Camera-type eye (tissue), 1 donor: Measurements from ENCODE around the genes CCT8L2 and MICAL3.

- RAMPAGE, long total RNA = no peak
These were observed 3554.1 kb upstream of the OR11H1 start for GRCh38 chr22:11973827-11974407.

DNA sequence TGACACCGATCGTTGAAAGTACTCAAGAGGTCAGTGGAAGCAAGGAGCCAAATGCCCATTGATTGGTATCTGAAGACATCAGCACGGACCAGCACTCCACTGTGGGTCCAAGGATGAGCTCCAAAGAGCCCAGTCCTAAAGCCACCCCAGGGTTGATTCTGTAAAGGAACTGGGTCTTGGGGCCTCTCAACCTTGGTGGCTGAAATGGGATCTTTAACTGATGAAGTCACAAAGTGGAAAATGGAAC, at the start of gene CCT8L2:
CCT8L2 (minus strand) TSS at position 191 of the 247 bp plus-strand sequence.
- RAMPAGE, long total RNA = no peak

DNA sequence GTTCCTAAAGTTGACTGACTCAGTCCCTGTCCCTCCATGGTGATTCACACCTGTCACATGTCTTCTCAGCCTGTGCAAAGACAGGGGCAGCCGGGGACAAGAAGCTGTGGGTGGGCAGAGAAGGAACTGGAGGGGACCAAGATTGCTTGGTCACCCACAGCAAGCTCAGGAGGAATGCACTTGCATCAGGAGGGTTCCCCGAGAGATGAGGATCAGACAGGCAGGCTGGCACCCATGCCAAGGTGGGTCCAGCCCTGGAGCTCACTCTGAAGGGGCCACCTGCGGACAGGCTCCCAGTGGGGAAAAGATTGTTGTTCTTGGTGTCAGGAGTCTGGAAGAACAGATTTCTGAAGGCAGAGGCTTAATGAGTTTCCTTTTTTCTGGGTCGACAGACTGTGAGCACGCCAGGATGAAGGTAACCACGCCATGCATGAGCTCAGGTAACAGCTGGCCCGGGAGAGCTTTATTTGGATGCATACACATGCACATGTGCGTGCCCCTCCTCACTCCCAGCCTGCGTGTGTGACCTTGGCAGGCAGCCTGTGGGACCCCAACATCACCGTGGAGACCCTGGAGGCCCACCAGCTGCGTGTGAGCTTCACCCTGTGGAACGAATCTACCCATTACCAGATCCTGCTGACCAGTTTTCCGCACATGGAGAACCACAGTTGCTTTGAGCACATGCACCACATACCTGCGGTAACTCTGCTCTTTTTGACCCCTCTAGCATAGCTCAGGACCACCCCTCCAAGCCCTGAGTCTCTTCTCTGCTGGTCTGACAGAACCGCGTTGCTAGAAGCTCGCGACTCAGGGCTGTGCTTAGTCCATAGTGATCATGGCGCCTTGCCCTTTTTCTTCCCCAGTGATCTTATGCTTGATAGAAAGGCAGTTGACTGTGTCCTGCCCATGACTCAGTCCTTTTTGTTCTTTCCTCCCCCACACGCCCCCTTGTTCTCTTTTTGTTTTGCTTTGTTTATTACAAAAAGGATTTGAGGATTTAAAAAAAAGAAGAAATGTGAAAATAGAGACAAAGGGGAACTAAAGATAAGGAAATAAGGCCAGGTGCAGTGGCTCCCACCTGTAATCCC, 17.1 kb downstream of the IL17RA start:
- RAMPAGE, long total RNA = no peak

DNA sequence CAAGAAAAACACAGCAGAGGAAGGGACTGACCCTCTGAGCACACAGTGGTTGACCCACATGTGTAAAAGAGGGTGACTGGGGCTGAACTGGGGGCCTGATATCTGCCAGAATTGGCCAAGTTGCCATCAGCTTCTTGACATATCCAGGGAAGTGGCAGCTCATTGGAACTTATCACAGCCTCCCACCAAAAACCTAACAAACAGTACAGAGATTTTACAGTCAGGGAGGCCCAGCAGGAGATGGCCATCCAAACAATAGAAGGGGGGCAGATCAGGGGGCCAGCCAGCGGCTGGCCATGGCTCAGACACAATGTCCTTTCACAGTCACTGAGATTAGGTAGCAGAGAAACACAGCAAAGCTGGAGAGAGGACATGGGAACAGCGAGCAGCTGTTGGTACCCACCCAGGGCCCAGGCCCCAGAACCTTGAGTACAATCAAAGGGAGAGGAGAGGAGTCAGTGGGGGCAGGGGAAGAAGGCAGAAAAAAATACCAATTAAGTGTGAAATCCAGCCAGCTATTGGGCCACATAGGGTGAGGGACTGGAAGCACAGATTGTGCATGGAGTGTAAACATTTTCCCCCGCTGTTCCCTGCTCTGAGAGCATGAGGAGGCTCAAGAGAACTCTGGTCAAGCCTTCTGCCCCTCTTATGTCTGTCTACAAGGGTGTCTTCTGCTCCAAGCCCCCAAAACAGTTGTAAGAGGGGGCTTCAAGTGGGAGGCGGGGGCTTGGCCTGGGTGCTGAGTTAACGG, 4.2 kb downstream of the TMEM121B start:
- RAMPAGE, long total RNA = no peak

DNA sequence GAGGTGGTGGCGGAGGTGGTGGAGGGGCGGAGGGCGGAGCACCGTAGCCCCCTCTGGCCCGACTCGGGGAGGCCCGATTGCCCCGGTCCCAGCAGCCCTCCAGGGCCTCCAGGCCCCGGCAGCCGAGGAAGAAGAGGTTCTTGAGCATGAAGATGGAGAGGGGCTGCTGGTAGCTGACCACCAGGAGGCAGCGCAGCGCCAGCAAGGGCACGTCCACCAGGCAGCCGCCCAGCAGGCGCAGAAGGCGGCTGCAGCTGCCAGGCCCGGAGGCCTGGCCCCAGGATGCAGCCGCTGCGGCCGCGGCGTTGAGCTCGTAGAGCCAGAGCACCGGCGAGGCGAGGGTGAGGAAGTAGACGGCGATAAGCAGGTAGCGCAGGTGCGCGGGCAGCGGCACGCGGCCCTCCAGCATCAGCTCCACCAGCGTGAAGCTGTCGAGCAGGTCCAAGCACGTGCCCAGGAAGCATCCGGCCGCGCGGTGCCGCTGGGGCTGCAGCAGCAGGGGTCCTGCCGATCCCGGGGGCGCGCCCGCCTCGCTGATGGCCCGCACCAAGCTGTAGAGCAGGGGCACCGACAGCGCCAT, 1.6 kb downstream of the TMEM121B start:
- RAMPAGE, long total RNA = no peak

DNA sequence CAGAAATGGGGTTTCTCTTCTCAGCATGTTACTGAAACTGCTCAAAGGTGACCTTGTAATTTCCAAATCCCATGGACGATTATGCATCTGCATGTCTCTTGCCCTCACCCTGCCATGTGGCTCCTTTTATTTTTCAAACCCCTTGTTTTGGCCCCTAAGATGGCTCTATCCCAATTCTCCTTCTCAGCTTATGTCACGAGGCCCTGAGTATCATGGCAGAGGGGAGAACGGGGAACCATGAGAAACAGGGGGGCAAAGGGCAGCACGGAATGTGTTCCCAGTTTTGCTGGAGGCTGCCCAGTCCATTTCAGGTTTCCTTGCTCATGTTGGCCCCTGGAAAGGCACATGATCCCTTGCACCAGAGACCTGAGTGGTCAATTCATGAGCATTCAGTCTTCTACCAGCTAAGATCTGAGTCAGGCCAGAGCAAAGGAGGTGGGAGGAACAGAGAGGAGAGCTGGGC, 16.1 kb downstream of the ADA2 start:
- RAMPAGE, long total RNA = no peak

DNA sequence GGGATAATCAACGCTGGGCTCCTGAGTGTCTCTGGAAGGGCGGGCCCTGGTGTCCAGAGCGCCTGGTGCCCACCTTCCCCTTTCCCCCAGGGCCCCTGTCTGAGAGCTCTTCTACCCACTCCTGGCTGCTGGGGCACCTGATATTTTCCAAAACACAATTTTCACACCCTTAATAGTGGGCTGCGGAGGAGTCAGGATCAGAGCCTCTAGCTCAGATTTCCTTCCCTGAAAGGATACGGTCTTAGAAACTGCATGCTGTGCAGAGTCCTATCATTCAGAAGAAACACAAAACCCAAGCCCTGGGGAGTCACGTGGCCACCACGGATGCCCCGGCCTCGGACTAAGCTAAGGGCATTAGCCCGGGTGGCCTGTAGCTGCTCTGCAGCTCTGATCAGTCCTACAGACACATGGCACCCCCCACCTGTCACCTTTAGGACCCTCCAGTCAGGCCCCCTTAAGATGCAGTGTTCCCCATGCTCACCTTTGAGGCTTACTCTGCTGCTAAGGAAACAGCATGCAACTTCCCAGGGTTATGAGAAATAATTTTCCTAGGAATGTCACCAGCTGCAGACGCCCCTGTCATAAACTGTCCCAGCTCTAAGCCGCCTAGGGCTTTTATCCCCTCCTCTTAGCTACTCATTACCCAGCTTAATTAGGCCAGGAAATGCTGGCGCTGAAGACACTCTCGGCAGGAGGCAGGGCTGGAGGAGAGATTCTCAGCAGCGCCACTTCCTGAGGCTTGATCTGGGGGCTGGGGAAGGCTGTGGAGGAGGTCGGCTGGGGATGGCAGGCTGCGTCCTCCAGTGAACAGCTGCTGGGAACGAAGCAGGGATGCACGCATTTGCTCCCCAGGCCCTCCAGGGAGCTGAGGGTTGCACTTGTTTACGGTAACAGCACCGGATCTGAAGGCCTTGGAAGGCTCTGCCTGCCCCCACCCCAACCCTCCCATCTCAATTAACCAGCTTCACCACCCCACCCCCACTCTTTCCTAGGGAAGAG, 47.1 kb upstream of the ADA2 start:
- RAMPAGE, long total RNA = no peak

GRCh38 chr22:17269597-17270466, 50.6 kb upstream of the ADA2 start:
- RAMPAGE, long total RNA = no peak

GRCh38 chr22:17443382-17444648, 74.6 kb downstream of the CECR2 start:
- RAMPAGE, long total RNA = no peak

- RAMPAGE, long total RNA = no peak
These were observed 63.6 kb downstream of the BCL2L13 start for GRCh38 chr22:17701953-17702676.

GRCh38 chr22:17732374-17733293, 41.6 kb downstream of the BID start:
- RAMPAGE, long total RNA = no peak

DNA sequence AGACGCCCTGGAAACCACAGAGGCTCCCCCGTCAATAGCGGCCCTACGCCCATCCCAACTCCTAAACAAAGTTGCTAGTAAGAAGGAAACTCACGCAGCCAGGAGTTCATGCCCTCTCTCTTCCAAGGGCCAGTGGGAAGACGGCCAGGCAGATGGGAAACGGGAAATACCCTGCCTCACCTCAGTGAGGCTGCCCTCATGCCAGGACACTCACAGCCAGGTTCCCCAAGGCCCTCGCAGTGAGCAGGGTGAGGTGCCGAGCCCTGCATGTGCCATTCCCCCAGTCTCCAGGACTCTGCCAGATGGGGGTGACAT, 20.7 kb downstream of the BID start:
- RAMPAGE, long total RNA = no peak

DNA sequence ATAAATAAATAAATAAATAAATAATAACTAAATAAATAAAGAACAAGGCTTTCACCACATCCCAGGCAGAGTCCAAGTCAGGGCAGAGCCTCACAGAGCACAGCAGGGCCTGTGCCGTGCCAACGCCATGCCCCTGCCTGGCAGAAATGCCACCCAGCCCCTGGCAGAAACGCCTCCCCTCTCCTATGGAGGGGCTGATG, 5.3 kb downstream of the BID start:
- RAMPAGE, long total RNA = no peak

DNA sequence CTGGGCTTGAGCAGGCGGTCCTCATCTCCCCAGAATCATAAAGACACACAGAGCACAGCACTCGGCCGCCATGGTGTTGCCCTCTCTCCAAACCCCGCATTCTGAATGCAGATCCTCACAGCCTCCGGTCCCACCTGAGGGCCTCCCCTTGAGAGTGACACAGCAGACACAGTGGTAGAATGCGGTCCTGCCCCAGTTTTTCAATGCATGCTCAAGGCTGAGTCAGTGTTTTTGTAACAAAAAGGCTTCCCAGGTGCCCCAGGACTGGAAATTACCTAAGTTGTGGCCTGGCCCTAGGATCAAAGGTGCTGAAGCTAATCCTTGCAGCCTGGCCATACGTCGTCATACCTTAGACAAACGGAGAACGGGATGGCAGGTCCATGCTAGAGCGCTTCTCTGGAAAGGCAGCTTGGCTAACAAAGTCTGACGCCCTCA, 30.4 kb upstream of the BID start:
- RAMPAGE, long total RNA = no peak

- RAMPAGE, long total RNA = no peak
These were observed 48.7 kb upstream of the BID start for GRCh38 chr22:17822819-17823599.

- RAMPAGE, long total RNA = no peak
These were observed 58.4 kb upstream of the BID start for GRCh38 chr22:17832452-17833243.

- RAMPAGE, long total RNA = no peak
These were observed 104.8 kb downstream of the MICAL3 start for GRCh38 chr22:17919481-17919969.

DNA sequence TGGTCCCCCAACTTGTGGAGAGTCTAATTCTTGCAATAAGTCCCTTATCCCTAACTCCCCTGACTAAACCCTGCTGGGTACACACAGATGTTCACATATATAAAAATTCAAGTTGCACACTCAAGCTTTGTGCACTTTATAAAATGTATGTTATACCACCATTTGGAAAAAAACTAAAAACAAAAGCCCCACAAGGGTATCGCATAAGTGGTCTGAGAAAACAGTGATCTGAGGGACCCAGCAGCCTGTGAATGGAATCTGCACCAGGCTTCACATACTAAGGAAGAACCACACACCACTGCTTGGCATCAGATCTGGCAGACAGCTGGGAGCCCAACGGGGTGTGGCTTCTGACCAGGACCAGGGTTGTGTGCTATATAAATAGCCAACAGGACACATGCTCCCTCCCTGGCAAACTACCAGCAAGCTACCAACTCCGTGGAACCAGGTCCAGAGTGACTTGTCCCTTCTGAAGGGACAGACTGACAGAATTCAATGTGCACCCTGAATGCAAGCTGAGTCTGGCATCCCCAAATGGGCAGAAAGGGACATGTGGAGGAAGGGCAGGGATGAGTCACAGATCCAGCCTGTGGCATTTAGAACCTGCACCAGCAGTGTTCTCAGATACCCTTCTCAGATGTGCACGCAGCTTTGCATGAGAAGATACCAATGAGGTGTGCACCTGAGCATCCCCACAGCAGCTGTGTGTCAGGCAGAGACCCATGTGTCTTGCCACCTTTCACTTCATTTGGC, 93.1 kb downstream of the MICAL3 start:
- RAMPAGE, long total RNA = no peak

DNA sequence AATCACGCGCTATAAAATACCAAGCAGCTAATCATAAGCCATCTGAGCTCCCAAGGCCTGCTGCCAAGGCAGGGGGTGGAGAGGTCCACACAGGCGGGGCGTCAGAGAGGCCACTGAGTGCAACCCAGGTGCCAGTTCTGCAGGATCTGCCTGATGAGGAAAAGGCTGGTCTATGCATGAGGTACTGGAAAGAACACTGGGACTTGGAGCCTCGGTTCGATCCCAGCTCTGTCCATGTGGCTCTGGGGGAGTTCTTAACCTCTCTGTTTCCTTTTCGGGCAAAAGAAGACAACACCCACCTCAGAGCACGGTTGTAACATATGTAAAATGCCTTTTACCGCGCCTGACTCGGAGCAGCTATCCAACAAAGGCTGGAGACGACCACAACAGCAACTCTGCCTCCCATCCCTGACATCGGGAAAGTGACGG, 71.7 kb downstream of the MICAL3 start:
- RAMPAGE, long total RNA = no peak

DNA sequence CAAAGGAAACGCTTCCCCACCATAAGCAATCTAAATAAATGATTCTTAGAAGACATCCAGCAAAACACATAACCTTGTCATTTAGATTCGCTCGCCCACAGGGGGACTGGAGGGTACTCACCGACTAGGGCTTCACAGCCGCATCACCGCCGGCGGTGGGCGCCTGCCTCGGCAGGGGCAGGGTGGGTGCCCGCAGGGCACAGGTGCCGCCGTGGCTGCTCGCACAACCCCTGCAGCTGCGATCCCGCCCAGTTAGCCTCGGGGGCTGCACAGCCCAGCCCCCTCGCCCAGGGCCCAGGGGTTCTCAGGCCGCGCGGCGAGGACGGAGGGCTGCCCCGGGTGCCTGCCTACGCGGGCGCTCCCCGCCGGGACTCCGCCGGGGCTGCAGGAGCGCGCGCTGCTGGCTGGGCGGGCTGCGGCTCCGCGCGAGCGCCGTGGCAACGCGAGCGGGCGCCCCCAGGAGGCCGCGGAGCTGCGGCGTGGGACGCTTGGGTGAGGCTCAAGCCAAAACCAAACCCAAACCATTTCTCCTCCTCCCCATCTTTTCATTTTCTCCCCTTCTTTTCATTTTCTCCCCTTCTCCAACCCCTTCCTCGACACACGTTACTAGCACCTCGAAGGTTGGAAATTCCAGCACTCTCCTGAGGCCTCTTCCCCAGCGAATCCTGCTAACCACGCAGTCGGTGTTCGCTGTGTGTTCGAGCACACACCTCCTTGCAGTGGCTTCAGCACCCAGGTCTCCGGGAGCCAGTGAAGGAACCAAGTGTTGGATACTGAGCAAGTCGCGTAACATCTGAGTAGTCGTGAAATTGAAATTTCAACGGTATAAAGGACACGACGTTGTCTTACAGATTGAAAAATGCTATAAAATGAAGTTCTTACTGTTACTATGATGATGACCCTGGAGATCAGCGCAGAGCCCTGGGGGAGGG, at the start of gene MICAL3:
MICAL3 (minus strand) TSS at position 402 of the 932 bp plus-strand sequence.
- RAMPAGE, long total RNA = no peak